Iris pigment epithelial cell (primary cell): ENCODE measurements around the genes PPA2, ARHGEF38 and CFI.

GRCh38 chr4:104728332-104728697, 233.6 kb upstream of the CXXC4 start:
- RRBS, result no CpG with 5 or more reads among the region's 3 CpGs

DNA sequence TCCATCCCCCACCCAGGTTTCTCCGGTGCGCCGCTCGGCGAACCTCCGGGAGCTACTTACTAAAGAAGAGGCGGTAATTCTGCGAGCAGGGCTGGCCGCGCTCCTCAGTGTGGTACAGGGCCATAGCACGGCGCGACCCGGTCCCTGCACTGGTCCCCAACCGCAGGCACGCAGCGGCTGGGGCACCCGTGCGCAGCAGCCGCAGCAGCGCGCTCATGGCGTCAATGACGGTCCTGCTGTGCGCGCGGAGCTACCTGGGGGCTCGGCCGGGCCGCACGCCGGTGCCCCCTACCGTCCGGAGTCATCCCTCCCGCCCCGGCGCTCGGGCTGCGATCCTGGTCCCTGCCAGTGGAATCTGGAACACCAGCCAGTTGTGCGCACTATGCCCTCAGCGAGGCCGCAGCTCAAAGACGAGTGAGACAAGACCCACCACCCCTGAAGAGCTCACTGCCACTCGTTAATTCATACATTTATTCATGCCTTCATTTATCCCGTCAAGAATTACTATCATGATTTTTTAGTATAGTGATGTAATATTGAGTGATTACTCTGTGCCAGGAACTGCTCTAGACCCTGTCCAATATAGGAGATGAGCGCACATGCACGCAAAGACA, at the start of gene PPA2:
TSS of gene PPA2 (minus strand) at position 229 of the 614 bp plus-strand sequence.
- RRBS, result under 1% methylated on average over 6 of the region's 47 CpGs

GRCh38 chr4:105552206-105553281, at the start of gene ARHGEF38:
Gene ARHGEF38 (plus strand): TSS chr4:105552620.
- RRBS, result no CpG with 5 or more reads among the region's 12 CpGs

- RRBS, result no CpG with 5 or more reads among the region's 1 CpG
Measured at GRCh38 chr4:105701155-105701443, 7.4 kb downstream of the INTS12 start.

GRCh38 chr4:105719149-105719598, 10.6 kb downstream of the GSTCD start:
- RRBS, result no CpG with 5 or more reads among the region's 2 CpGs

- RRBS, result 4% methylated on average over 14 of the region's 88 CpGs
Measured at GRCh38 chr4:105895761-105896950, 885 bp downstream of the NPNT start.

DNA sequence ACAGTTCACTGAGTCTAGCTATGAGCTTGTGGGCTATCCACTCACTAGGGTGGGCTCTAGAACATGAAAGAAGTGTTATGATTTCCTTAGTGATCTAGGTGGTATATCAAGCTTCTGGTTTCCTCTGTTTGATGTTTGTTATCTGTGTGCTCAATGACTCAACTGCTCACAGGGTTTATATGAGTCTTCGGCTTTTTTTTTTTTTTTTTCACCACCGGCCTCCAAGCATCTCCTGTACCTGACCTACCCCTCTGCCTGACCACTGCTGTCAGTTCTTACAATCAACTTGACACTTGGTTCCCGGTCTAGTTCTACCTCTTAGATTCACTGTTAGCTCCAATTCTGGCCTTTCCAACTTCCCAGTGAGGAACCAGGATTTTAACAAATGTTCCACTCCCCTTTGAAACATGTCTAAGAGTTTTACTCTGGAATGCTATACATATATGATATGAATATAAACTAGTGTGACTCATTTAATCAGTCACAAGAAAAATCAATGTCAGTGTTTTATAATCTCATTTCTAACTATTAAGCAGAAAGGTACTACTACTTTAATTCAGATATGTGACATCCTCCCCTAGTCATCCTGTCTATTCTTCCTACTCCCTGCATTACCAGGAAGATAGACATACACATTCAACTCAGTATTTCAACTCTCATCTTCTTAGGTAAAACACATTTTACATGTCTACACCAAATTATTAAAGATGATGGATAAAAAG, 102.9 kb downstream of the PAPSS1 start:
- RRBS, result 48% methylated on average over 2 of the region's 3 CpGs

DNA sequence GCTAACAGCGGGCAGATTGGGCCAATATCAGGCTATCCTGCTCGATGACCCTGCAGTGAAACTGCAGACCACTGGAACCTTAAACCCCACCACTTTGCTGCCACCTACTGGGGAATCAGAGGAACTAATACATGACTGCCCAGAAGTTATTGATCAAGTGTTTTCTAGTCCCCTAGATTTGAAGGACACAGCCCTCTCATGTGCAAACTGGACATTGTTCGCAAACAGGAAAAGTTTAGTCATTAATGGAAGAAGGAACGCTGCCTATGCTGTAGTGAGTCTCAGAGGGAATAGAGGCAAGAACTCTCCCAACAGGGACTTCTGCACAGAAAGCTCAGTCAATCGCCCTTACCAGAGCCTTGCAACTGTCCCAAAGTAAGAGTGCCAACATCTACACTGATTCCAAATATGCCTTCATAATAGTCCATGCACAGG, 17.1 kb upstream of the PAPSS1 start:
- RRBS, result no CpG with 5 or more reads among the region's 5 CpGs

DNA sequence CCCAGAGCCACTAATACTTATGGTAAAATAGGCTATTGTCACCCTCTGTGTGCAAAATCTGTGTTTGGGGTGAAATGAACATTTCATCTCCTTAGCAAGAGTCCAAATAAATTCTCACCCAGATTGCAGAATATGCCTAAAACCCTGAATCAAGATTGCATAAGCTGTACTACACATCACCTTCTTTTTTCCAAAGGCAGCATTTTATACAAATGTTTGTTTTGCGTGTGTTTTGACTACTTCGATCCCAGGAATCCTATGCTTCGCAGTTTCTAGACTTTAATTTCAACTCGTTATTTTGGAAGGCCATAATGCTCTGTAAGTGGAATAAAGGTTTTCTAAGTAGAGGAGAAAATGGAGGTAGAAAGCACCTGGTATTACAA, 12.2 kb upstream of the HADH start:
- RRBS, result no CpG with 5 or more reads among the region's 4 CpGs

DNA sequence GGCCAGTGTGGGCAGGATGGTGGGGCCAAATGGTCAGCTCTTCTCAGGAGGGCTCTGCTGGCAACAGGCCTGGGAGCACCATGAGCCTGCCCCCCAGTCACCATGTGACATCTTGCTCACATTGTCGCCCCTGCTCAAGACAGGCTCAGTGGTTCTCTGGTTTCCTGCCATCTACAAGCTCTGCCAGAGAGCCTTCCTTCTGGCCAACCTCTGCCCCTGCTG, 40.2 kb downstream of the HADH start:
- RRBS, result no CpG with 5 or more reads among the region's 1 CpG

GRCh38 chr4:108165393-108165995, 3.2 kb downstream of the LEF1 start:
- RRBS, result no CpG with 5 or more reads among the region's 11 CpGs

DNA sequence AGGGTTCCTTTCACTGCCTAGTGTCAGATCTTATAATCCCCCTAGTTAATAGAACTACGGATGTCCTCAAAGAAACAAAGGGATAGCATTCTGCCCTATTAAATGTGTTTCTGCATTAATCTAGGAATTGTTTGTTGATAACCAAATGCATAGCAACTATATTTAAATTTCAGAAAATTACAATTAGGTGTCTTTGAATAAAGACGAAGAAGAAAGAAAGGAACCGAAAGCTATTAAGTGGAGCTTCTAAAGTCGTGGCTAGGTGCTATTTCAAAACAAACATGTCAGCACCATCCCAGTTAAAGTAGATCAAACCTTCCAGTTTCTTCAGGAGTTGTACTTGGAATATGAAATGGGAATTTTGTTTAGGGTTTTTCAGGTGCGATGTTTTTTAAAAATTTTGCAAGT, 201.2 kb upstream of the LEF1 start:
- RRBS, result no CpG with 5 or more reads among the region's 5 CpGs

DNA sequence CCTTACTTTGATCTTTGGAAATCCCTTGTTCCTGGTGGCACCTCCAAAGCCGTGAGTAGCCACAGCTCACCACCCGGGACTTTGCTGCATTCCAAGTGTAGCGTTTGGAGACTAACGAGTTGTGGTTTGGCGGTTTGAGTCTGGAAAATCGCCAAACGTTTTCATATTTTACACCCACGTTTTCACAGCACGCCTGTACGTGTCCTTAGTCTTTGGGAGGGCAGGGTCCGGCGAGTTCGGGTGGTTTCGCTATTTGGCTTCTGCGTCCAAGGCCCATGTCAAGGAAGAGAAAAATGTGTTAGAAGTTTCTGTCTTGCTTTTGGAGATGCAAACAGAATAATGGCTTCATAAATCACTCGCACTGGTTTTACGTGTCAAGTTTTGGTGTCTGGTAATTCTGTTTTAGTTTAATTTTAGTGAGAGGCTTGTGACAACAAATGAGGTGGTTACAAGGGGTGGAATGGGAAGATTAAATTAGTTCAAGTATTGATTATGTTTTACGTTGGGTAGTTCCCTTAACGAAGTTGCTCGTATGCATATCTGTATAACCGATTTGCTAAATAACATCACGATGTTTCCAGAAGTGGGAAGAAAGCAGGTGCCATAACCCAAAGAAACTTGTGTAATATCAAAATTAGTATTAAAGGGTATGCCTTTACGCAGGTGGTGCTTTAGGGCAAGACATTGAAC, 520 bp downstream of the RPL34 start:
- RRBS, result no CpG with 5 or more reads among the region's 23 CpGs

DNA sequence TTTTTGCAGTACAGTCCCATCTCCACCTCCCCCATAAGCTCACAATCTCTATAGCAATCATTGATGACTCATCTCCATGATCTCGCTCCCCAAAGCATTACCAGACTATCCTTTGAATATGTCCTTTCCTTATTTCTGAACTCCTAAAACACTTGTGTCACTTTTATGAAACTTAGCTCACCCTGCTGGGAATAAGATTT, 224.8 kb upstream of the ETNPPL start:
- RRBS, result no CpG with 5 or more reads among the region's 1 CpG

DNA sequence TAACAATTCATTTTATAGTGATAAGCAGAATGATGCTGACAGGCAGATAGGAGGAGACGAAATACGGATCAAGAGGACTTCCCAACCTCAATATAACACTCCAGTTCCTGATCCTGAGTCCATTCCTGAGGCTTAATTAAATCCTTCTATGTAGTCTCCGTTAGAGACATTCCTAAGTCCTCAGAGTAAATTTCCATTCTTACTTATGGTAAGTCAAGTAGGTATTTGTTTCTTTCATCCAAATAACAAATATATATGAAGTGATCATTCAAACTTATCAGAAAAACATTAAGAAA, 16.0 kb downstream of the MCUB start:
- RRBS, result no CpG with 5 or more reads among the region's 3 CpGs

GRCh38 chr4:109717338-109717908, 12.4 kb downstream of the PLA2G12A start:
- RRBS, result no CpG with 5 or more reads among the region's 2 CpGs

DNA sequence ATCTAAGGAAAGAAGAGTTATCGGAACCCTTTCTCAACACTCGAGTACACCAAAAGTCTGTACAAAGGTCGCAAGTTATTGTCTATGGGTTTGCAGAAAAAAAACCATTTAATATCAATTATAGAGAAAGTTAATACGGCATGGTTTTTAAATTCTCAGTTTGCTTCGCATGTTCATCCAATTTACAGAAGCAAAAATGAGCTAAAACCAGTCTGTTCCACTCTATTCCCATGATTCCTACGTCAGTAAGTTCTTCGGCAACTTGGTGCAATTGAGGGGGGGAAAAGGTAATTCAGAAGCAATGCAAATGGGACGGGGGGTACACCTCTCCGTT, 851 bp downstream of the PLA2G12A start:
- RRBS, result no CpG with 5 or more reads among the region's 9 CpGs

- RRBS, result no CpG with 5 or more reads among the region's 2 CpGs
Measured at GRCh38 chr4:109801759-109802521, at the start of gene CFI. Gene CFI (minus strand): TSS chr4:109801999.

- RRBS, result no CpG with 5 or more reads among the region's 12 CpGs
Measured at GRCh38 chr4:109915247-109916272, 2.9 kb downstream of the EGF start.